ENCODE measurements around a stretch of chr11.

GRCh38 chr11:60658198-60658875 lies 41.1 kb upstream of the MS4A8 start:
- PRO-cap: no peak

DNA sequence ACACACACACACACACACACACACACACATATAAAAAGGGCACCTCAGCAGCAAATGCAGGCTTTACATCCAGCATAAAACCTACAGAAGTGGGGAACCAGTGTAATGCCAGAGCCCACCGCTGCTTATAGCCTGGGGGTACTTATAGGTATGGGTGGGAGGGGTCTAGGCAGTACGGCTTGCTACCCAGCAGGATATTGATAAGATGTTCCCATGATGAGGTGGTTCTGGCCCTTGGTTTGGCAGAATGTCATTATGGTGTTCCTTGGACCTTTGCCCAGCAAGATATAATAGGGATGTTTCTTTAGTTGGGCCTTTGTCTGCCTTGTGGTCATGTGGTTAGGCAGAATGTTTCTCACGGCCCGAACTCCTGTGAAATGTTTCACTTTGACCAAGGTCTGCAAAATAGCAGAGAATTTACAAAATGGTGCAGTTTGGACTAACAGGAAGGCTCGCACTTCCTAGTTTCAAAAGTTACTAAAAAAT lies 15.6 kb upstream of the MS4A8 start:
- PRO-cap: no peak

DNA sequence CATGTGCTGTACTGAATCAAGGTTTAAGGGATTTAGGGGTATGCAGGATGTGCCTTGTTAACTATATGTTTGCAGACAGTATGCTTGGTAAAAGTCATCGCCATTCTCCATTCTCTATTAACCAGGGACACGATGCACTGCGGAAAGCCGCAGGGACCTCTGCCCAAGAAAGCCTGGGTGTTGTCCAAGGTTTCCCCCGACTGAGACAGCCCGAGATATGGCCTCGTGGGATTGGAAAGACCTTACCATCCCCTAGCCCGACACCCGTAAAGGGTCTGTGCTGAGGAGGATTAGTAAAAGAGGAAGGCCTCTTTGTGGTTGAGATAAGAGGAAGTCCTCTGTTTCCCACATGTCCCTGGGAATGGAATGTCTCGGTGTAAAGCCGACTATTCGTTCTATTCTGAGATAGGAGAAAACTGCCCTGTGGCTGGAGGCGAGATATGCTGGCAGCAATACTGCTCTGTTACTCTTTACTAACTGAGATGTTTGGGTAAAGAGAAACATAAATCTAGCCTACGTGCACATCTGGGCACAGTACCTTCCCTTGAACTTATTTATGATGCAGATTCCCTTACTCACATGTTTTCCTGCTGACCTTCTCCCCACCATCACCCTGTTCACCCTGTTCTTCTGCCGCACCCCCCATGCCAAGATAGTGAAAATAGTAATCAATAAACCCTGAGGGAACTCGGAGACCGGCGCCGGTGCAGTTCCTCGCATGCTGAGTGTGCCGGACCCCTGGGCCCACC lies 2.8 kb downstream of the MS4A15 start:
- PRO-cap: no peak

GRCh38 chr11:60850421-60851192 lies 5.1 kb downstream of the PTGDR2 start:
- PRO-cap: no peak

- PRO-cap: no peak
These were observed 1.6 kb downstream of the PTGDR2 start for GRCh38 chr11:60854164-60854598.

DNA sequence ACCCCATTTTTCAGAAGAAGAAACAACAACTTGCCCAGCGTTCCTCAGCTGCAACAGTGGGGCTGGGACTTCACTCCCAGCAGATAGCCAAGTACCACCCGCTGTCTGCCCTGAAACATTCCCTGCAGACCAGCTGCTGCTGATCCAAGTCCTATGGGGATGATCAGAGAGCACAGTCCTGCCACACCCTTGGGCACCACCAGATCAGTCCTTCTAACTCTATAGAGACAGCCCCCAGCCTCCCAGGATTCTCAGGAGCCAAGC lies 619 bp downstream of the PTGDR2 start:
- PRO-cap: no peak

DNA sequence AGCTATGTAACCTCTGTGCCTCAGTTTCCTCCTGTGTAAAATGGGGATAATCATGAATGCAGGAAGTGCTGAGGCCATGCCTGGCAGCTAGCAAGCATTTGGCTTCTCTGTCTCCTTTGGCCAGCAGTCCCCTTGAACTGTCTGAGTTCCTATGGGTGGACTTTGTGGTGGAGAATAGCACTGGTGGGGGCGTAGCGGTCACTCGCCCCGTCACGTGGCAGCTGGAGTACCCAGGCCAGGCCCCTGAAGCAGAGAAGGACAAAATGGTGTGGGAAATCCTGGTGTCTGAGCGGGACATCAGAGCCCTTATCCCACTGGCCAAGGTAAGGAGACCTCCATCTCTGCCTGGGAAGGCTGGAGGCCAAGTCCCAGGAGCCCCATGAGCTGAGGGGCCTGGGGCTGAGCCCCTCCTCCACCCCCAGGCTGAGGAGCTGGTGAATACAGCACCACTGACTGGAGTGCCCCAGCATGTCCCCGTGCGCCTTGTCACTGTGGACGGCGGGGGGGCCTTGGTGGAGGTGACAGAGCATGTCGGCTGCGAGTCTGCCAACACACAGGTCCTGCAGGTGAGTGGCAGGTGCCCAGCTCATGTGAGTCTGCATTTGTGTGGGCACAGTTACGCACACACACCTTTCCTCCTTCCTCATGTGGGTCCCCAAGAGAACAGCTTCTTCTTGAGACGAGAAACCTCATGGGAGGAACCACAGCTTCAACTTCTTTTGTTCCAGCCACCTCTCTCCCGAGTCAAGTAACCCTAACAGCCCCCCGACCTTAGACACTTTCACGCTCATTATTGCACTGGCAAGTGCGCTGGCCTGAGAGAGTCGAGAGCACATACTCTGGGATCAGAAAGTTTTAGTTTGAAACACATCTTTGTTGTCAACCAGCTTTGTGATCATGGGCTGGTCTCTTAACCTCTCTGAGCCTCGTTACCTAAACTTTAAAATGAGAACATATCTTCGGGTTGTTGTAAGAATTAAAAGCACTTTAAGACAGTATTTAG lies 7.6 kb downstream of the TMEM132A start:
- PRO-cap: no peak

DNA sequence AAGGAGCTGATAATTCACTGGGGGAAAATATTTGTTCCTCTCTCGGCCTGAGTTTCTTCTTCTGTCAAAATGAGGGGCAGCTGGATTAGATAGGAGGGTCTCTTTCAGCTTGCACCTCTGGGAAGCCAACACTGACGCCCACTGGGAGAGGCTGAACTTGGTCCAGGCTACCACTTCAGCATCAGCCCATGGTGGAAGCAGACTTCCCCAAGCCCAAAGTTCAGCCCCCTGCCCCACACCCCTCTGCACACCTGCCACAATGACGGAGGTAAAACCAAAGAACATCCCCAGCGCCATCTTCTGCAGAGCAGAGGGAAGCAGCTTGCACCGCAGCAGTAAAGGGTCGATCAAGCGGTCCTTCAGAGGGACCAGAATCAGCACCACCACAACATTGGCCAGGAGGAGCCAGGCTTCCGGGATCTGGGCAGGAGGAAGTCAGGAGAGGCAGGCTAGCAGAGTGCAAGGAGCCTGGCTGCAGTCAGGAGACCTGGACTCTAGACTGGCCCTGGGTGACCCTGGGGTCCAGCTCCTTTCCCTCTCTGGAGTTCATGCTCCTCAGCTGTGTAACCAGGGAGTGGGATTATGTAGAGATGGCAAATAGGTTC lies 11.0 kb downstream of the SLC15A3 start:
- PRO-cap: no peak

DNA sequence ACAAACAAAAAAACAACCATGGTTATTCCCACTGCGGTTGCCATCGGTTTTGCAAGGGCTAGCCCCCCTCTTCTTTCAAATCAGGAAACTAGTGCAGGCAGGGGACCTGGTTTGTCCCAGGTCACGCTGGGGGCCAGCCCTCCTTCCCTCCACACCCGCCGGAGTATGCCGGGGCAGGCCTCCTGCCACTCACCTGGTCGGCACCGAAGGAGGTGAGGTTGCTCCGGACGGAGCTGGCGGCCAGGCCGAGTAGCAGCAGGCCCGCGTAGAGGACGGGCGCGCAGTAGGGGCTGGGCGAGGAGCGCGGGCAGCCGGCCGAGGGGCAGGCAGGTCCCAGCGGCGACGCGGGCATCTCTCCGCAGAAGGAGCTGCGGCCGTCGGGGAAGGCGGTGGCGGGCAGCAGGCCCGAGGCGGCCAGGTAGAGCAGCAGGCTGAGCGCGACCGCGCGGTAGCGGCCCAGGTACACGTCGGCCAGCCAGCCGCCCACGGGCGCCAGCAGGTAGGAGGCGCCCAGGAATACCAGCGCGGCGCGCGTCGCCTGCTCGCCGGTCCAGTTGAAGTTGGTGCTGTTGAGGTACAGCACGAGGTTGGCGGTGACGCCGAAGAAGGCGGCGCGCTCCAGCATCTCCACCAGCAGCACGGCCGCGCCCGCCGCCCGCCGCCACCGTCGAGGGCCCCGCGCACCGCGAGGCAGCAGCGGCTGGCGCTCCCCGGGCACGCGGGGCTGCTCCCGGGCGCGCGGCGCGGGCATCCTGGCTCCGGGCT lies 993 bp downstream of the SLC15A3 start:
- PRO-cap: bidirectional peak, plus-strand start at position 602 of the sequence, minus-strand start at position 562 of the sequence

GRCh38 chr11:60952425-60952790 lies 432 bp upstream of the SLC15A3 start:
- PRO-cap: bidirectional peak, plus-strand start at chr11:60952668, minus-strand start at chr11:60952572

- PRO-cap: no peak
These were observed 36.3 kb upstream of the CD5 start for GRCh38 chr11:61066093-61066367.

GRCh38 chr11:61110640-61111076 lies 8.4 kb downstream of the CD5 start:
- PRO-cap: no peak

DNA sequence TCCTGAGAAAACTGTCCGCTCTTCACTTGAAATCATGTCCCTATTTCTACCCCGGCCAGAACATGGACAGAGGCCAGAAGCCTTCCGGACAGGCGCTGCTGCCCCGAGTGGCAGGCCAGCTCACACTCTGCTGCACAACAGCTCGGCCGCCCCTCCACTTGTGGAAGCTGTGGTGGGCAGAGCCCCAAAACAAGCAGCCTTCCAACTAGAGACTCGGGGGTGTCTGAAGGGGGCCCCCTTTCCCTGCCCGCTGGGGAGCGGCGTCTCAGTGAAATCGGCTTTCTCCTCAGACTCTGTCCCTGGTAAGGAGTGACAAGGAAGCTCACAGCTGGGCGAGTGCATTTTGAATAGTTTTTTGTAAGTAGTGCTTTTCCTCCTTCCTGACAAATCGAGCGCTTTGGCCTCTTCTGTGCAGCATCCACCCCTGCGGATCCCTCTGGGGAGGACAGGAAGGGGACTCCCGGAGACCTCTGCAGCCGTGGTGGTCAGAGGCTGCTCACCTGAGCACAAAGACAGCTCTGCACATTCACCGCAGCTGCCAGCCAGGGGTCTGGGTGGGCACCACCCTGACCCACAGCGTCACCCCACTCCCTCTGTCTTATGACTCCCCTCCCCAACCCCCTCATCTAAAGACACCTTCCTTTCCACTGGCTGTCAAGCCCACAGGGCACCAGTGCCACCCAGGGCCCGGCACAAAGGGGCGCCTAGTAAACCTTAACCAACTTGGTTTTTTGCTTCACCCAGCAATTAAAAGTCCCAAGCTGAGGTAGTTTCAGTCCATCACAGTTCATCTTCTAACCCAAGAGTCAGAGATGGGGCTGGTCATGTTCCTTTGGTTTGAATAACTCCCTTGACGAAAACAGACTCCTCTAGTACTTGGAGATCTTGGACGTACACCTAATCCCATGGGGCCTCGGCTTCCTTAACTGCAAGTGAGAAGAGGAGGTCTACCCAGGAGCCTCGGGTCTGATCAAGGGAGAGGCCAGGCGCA lies 24.3 kb downstream of the CD5 start:
- PRO-cap: no peak

DNA sequence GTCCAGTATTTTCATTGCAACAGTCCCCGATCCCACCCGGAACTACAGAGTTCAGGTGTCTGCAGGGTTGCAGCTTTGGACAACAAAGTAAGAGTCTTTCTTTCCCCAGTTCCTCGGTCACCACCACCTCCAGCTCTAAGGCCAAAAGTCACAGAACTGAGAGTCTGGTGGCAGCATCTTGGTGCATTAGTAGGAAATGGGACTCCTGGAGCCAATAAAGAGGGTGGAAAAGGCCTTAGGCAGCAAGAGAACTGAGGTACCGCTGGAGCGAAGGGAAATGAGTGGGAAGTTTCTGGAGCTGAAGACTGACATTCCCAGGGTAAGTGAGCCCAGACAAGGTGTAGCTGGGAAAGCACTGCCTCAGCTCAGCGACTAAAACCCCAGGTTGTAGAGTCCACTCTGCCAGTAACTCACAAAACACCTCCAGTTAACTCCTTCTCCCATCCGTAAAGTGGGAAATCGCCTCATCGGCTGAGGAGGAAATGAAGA lies 913 bp downstream of the VPS37C start:
- PRO-cap: no peak

DNA sequence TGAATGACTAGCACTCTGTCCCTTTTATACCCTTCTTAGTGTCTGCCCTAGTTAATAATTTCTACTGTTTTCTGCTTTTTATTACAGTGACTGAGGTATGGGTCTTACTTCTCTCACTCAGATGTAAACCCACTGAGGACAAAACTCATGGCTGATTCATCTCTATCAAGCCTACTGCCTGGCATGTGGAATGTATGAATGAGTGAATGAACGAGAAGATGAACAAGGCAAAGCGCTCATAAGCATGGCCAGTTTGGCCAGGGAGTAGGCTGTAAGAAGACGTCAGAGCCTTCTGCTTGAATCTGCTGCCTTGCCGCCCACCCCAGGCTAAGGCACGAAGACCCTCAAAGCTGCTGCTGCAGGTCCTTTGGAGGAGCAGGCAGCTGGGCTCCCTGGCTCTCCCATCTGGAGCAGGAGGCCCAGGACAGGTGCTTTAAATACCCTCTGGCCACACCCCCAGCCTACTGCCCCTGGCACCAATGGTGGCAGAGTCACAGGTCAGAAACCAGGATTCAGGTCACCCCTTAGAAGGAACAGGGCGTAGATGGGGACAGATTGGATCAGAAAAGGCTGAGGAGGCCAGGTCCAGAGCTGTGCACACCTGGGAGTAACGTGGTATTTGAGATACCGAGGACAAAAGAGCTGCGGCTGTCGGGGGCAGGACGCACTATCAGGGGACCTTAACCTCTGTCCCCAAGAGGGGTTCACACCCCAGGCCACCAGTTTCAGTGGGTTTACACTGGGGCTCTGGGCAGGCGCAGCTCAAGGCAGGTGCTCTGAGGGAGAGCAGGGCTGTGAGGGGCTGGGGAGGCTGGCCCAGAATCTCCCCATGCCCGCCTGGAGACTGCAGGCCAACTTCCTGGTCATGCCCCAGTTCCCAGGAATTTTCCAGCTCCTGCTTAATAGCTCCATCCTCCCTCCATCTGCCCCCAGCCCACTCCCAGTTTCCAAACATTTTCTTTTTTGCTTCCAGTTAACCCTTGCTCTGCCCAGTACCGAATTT lies 7.9 kb upstream of the PGA3 start:
- PRO-cap: no peak

DNA sequence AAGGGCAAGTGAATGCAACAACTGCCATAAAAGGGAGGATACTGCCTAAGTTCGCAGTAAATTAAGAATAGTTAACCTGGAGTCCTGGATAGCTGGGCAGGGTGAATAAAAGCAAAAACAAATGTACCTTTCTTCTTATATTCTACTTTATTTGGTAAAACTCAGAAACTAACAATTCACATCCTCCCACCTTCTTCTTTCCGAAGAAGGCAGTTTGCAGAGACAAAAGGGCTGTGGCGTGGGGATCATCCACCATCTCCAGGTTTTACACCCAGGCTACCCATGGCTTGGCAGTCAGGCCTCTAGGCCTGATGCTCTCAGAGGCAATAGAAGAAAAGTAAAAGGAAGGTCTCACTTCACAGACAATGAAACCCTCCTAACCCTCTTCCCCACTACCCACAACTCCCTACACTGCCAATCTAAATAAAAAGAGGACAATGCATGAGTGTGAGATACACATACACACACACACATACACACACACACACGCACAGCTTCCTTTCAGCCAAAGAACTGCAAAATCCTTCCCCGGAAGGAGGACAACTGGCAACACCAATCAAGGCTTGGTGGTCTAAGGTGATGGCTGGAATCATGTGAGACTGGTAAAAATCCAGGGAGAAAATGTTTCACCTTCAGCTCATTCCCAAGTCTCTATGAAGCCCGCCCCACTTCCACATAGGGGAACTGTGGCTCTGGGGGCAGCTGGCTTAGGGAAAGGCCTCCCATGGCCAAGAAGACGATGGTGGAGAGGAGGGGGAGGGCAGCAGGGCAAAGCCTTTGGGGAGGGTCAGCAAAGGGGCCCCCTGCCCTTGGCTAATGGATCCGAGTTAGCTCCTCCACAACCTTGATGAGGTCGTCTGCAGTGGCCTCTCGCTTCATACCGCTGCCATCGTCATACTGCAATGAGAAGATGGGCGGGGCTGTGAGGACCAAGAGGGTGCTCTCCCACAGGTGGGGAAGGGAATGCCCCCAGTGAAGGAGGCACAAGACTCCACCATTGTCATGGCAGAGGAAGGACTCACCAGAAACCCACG lies 4.5 kb upstream of the VWCE start:
- PRO-cap: no peak

DNA sequence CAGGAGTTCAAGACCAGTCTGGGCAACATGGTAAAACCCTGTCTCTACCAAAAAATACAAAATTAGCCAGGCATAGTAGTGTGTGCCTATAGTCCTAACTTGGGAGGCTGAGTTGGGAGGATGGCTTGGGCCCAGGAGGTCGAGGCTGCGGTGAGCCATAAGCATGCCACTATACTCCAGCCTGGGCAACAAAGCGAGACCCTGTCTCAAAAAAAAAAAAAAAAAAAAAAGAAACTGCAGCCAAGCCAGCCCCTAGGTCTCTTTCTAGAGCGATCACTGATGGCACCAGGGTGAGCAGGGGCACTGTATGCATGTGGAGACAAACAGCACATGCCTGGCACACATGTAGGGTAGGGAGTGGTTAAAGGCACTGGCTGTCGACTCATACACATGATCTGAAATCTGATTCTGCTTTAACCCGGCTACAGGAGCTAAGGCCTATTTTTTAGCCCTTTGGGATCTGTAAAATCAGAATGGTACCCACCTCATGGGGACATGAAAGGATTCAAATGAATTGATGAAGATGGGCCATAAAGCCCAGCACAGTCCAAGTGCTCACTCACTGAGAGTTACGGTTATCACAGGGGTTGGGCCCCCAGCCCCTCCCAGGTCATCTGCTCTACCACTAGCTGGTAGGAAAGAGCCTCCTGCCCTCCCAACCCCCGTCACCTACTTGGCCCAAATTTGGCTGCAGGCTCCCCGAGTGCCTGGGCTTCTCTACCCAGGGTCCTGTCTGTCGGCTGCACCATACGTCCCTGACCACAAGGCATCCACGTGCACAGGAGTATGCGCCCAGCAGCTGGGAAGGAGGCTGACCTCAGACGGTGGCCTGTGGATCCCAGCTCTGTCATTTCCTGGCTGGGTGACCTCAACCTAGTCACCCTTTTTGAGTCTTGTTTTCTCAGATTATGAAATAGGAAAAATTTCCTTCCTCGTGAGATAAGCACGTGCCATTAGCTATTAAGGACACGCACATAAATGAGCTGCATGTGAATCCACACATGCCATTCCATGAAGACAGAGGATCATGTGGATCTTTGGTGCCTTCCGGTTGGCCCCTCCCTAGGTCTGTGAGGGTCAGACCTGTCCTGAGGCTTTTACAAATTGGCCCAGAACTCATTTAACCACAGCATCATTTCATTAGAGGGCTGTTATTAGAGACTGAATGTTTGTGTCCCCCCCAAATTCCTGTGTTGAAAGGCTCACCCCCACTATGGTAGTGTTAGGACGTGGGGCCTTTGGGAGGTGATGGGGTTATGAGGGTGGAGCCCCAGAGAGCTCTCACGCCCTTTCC lies 13.9 kb downstream of the CYB561A3 start:
- PRO-cap: no peak

- PRO-cap: no peak
These were observed 13.6 kb downstream of the CPSF7 start for GRCh38 chr11:61416083-61416713.

DNA sequence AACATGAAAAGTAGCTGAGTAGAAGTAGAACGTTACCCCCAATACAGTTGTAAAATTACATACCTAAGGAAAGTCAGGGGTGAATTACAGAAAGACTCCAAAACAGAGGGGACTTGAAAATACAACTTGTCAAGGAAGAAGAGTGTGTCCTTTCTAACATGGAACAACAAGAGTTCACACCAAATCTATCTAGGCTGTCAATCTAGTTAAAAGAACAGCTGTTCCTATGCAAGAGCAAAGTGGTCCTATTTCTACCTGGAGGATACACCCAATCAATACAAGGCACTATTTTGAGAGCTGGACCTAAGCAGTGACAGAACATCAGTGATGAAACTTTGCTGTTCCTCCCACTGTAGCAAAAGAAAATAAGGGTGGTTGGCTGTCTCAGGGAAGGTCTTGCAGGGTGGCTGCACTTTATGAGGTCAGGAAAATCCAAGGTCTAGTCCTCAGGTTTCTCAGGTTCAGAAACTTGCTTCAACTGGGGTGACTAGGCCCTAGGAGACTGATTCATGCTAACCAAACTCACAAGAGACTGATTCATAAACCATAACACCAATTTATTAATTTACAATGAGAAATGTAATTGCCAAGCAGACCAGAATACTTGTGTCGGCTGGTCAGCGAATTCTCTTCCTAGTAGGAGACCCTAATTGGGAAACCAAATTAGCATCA lies 11.7 kb downstream of the CPSF7 start:
- PRO-cap: no peak

DNA sequence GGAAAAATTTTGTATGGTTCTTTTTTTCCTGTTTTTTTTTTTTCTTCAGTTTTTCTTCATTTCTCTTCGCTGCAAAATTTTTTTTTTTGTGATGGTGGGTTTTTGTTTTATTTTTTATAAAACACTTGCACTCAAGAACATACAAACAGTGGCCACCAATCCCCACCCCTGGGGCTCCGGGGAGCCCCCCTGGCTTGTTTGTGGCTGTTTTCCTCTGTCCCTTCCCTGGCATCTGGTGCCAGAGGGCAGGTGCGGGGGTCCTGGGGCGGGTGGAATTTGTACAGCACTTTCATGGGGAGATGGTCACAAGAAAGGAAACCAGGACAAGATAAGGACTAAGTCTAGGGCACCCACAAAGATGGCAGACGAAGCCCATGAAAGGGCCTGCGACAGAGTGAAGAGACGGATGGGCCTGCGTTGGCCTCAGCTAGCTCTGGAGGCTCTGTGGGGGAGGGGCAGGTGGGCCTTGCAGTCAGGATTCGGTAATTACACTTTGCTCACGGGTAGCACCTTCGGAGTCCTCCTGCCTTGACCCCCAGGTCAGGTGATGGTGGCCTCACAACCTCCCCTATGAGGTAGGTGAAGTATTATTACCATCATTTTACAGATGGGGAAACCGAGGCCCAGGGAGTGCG lies 7.0 kb downstream of the LRRC10B start:
- PRO-cap: no peak